Myometrial cell (primary cell): ENCODE measurements around the genes SLC9A9 and TM4SF1.

DNA sequence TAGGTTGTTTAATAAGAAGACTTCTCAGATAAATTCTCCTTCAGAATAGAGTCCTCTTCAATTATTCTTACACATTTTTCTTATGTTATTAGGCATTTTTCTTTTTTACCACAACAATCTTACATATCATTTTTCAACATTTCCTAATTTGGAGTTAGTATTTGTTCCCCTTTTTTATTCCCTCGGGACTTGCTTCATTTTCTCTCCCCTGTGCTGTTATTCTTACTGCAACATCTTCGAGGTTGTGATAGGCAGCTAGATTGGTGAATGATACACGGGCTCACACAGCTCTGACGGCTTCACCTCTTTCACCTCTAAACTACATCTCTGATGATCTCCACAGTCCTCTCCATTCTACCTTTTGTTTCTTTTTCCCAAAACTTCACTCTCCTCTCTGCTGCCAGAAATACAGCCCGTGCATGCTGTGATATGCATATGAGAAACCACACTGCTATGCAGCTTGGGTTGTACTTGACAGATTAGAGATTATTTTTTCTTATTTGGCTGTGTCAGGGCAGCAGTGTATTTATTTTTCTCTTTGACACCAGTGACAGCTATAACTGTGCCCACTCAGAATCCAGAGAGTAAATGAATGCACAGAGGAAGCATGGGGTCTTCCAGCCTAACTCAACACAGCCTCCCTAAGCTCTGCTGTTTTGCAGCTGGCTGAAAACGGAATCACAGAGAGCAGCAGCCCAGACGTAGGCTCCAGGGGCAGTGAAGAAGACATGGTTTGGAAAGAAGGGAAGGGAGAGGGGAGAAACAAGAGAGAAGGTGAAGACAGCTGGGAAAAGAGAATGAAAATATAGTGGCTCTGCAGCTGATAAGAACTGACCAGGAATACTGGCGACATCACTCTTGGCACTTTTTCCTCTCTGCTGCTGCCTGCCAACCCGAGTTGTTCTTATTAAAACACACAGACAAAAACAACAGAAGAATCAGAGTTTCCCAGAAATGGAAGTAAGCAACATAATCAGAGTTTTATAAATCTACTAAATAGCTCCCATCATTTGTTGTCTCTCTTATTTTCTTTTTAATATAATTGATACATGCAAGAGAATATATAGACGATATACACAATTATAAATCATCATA lies 61.7 kb downstream of the SLC9A9 start:
- RAMPAGE, long total RNA, result no peak

DNA sequence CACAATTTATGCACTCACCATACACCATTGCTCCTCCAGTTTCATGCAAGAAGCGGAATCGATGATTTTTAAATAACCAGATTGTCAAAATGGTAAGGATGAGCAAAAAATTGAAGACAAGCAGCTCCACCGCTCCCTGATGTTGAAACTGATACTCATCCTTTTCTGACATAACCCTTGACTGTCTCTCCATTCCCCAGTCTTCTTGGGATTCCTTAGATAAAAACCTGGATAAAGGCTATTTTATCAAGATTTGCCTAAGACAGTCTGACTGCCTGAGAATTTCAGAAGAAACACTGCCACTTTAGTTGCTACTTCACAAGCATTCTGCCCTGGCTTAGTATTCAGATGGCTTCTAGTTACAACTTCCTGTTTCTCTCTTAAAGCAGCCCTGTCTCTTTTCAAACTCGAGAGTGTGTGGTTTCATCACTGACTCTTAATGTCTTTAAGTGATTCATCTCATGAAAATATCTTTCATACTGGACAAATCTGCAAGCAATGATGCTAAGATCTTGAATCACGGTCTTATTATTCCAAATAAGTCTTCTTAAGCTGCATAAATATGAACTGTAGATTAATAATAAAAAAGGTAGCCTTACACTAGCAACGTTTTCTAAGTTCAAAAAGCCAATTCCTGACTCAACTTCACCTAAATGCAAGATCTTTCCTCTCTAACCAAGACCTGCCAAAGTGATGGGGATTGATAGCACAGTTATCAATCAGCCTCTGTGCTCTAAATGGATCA lies at the start of gene SLC9A9:
Gene SLC9A9, minus strand, starts transcription at position 339 of the 745 bp plus-strand sequence.
- RAMPAGE, long total RNA, result start-site peak on the minus strand centred at position 345 of the sequence, 24 bp wide, 22 and 16 reads in 2 replicates

DNA sequence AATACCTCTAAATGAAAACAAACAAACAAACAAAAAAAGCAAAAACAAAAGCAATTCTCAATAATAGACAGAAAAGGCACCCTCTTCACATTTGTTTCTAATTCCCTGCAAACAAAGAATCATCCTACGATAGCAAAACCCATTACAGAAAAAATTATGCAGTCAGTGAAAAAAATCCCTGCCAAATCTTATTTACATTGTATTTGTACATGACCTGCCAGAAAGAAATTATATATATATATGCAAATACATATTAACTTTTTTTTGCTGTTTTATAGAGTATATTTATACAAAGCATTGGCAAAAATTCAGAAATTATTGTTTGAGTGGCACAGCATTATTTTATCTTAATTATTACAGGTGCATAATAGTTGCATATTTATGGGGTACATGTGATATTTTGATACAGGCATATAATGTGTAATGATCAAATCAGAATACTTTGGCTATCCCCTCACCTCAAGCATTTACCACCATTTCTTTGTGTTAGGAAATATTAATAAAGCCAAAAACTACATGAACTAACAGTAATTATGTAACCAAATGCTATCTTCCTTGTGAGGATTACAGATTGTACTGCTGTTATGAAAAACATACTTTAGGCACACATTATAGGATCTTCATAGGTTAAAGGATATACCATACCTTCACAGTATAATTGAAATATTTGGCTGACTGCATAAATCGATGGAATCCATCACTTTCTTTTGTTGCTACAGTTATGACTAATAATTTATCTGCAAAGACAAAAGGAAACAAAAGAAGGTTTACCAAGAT lies 37.3 kb downstream of the PLOD2 start:
- RAMPAGE, long total RNA, result no peak

DNA sequence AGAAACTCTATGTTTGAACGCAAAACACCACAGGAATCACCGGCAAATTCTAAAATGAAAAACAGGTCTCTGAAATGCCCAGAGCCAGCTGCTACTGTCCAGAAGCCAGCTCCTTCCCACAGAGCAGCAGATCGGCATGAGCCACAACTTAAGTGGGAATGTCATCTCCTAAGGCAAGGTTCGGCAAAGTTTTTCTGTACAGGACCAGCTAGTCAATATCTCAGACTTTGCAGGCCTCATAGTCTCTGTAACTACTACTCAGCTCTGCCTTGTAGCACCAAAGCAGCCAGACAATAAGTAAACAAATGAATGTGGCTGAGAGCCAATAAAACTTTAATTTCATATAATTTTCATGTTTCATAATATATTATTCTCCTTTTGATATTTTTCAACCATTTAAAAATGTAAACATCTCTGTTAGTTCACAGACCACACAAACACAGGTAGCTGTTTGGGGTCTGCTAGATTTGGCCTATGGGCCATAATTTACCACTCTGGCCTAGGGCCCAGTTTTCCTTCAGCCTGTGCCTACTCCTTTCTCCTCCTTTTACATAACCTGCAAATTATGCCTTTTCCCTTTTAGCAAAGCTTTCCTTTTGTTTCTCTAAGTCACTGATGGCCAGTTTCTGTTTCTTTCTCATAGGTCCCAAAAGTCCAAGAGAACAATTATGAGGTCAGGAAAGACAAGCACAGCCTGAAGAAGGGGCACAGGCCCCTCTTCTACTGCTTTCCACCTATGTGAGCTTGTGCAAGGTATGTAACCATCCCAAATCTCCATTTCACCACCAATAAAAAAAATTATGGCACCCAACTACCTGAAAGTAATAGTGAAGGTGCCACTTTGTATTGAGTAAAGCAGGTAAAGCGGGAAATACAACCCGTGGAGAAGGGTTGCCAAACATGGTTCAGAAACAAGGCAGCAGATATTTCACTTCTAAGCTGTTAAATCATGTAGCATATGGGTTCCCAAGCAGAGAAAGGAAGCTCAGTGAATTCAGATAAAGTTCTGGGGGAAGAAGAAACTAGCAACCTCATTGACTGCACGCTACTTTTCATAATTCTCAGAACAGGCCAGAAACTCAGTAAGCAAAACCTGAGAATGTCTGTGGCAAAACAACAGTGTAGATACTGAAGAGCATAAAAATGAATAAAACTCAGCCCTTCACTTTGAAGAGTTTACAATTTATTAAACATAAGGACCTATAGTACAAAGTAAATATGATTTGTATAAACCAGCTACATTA lies 4.4 kb downstream of the PLOD2 start:
- RAMPAGE, long total RNA, result no peak

DNA sequence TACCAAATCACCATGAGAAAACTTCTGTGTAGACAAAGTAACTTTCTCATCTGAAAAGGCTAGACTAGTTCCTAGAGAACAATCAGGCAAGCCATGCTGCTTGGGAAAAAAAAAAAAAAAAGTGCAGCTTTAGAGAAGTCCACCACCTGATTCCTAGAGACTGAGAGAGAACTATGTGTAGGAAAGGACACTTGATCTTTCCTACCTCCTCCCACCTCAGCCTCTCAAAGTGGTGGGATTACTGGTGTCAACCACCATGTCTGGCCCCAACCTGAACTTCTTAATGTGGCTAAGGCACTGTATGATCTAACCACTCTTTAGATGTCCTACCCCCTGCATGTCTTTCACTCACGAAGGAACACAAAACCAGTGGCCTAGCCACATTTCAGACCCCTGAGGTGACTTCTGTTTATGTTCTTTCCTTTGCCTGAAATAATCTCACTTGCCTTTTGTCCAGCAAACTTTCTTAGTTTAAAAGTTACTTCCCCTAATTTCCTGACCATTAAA lies 34.3 kb downstream of the PLSCR1 start:
- RAMPAGE, long total RNA, result no peak

DNA sequence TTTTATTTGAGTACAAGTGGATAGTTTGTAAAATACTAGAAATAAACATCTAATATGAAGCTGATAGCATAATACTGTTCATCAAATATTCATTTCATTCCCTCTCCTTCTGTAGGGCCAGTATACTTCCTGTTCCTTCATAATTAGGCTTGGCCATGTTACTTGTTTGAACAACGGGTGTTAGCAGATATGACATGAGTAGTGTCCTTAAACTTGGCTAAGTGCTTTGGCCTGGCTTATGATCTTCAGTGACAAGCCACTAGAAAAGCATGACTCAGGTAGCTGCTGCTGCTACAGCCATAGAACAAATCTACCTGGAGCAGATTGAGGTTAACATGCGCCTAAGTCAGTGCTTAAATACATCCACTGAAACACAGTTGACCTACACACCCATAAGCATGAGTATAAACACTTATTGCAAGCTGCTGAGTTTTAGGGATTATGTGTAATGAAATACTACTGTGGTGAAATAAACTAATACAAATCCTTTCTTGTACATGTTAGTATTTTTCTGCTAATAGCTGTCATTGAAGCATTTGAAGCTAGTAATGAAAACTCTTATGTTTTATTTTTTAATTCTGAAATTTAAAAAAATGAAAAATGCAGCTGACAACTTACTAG lies 26.3 kb downstream of the PLSCR1 start:
- RAMPAGE, long total RNA, result no peak

- RAMPAGE, long total RNA, result no peak
Observed at GRCh38 chr3:146543363-146544100, 875 bp downstream of the PLSCR1 start.

GRCh38 chr3:147394289-147395261 lies 11.8 kb downstream of the ZIC4 start:
- RAMPAGE, long total RNA, result no peak

DNA sequence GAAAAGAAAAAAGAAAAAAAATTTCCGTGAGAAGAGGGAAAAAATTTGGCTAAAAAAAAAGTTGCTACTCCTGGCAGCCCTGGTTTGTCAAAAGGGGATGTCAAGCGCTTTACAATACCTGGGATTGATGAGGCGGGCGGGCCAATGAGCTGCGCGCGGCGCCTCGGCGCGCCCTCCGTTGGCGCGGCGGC lies 201 bp upstream of the ZIC1 start:
- RAMPAGE, long total RNA, result no peak

DNA sequence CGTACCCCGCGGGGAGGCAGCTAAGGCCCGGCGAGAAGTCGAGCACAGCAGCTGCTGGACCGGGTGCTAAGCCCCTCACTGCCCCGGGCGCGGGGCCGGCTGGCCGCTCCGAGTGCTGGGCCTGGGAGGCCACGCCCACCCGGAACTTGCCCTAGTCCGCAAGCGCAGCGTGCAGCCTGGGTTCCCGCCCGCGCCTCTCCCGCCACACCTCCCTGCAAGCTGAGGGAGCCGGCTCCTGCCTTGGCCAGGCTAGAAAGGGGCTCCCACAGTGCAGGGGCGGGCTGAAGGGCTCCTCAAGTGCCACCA lies 417.0 kb upstream of the AGTR1 start:
- RAMPAGE, long total RNA, result no peak

DNA sequence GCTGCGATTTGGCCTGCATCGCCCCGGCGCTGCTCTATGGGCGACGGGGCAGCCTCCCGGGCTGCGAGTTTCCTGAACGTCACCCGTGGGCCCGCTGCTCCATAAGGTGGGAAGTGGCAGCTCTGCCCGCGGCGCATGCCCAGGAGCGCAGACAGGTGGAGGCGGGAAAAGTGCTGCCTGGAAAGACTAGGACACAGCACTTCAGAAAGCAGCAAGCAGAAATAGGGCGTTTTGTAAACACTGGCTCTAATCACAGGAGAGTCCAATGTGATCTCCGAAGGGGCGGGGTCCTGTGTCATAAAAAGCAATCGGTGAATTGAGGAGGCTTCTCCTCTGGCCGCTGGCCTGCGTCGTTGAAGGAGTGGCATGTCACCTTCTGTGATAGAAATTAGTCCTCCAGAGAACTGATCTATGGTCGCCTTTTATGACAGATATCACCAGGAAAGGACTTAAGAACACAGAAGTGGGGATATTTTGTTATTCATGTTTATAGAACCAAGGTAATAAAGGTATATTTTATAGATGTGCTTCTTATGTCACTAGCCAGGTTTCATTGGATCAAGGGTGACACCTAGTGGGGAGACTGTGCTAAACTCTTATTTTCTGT lies 44.3 kb upstream of the GYG1 start:
- RAMPAGE, long total RNA, result no peak

DNA sequence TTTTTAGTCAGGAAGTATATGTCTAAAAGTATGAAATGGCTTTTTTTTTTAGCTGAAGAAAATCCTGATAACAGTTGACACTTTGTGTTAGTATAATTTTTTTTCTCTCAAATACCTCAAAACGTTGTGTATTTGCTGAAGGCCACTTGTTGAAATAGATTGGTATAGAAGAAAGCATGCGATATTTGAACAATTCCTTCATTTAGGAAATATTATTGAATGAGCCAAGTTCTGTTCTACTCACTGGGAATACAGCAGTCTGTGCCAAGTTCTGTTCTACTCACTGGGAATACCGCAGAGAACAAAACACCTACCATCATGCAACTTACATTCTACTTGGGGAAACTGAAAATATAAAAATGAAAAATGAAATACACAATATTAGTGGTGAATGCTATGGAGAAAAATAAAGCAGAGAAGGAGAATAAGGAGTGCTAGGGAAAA lies 1.3 kb upstream of the CP start:
- RAMPAGE, long total RNA, result no peak

DNA sequence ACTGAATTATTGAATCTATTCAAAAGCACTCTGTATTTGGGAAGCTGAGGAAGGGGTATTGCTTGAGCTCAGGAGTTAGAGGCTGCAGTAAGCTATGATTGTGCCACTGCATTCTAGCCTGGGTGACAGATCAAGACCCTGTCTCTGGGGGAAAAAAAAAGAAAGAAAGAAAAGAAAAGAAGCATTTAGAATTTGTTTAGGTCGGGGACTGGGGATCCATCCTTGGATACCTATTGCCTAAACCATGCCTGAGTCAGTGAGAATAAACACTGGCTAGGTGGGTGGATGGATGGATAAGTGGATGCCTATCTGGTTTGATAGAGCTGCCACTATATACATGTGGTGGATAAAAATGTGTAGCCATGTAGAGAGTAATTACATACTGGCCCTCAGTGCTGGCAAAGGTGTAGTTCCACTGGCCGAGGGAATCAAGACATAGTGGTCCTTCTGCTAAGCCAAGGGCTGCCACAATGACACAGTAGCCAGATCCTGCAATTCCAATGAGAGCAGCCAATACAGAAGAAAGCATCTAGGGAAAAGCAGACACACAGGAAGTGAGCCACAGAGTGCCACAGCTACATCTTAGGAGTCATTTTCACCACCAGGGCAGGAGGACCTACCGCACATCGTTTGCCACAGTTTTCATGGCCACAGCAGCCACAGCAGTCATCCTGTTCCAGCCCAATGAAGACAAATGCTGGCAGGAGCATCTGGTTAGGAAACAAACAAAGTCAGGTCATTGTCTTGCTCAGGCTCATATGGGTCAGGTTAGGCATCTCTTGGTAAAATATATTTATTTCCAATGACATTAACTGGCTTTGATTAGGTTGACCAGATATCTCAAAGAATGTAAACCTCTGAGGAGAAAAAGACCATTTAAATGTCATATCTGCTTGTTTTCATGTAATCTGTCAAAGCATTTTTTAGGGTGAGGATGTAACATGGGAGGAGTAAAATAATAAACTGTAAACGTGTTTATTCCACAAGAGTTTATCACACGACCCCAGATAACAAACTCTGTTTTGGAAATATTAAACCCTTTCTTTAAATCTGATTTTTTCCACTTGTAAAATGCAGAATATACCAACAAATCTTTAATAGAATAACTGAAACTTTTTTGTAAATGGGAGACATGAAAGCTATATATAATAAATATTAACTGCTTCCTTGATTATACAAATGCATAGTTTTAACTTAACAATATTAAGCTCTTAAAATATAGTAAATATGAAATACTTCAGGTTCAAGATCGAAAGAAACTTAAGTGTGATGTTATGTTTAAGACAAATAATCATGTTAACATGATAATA lies 1.9 kb downstream of the TM4SF1 start:
- RAMPAGE, long total RNA, result no peak

DNA sequence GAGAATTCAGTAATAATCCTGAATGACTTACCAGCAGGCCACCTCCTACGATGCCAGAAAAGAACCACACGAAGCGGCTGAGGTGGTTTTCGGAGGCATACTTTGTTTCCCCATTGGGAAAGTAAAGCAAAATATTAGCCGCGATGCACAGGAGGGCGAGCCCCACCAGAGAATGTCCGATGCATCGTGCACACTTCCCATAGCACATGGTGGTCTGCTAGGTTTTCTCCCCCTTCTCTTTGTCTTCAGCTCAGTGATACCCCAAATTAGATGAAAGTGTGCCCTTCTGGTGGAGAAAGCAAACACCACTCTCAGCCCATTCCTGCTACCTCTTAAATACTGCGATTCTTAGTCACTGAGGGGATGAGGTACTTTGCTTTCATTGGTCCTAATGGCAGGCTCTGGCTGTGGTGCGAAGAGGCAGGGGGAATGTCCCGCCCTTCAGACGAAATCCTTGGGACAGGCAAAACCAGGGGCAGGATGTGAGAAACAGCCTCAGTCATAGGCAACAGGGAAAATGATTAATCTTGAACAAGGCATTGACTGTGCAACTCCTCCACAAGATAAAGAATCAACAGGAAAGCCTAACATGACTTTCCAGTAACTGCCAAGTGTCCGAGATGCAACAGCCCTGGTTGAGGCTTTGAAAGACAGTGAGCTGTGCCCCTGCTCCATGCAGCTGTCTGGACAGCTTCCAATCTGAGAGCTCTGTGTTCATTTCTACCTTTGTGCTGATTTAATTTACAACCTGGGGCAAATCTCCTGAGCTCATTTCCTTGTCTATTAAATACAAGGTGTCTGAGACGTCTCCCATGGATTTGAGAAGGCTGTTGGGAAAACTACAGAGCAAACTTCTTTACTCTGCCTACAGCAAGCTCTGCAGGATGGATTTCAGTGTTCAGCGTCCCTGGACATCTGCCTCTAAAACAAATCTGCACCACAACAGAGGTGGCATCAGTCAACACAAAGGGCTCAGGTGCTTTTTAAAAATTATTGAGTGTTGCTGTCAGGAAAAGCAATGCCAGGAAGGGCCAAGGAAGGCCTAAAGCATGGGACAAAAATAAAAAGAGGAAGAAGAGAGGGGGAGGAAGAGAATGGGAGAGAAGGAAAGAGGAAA lies at the start of gene TM4SF1:
Gene TM4SF1, minus strand, starts transcription at position 310 of the 1,117 bp plus-strand sequence.
- RAMPAGE, long total RNA, result start-site peak on the minus strand centred at position 323 of the sequence, 64 bp wide, 1,679 and 2,273 reads in 2 replicates

GRCh38 chr3:149642967-149643618 lies 14.7 kb downstream of the WWTR1 start:
- RAMPAGE, long total RNA, result no peak

GRCh38 chr3:149701937-149702361 lies 44.1 kb upstream of the WWTR1 start:
- RAMPAGE, long total RNA, result no peak

DNA sequence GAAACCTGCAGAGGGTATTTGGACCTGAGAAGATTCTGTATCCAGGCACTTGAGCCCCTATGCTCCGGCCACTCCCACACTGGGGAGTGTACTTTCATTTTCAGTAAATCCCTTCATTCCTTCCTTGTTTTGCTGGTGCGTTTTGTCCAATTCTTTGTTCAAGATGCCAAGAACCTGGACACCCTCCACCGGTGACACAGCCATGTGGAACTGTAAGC lies 68.3 kb upstream of the PFN2 start:
- RAMPAGE, long total RNA, result no peak

- RAMPAGE, long total RNA, result no peak
Observed at GRCh38 chr3:150314441-150315261, 93.4 kb upstream of the TSC22D2 start.

GRCh38 chr3:150458655-150459324 lies 50.7 kb downstream of the TSC22D2 start:
- RAMPAGE, long total RNA, result no peak

DNA sequence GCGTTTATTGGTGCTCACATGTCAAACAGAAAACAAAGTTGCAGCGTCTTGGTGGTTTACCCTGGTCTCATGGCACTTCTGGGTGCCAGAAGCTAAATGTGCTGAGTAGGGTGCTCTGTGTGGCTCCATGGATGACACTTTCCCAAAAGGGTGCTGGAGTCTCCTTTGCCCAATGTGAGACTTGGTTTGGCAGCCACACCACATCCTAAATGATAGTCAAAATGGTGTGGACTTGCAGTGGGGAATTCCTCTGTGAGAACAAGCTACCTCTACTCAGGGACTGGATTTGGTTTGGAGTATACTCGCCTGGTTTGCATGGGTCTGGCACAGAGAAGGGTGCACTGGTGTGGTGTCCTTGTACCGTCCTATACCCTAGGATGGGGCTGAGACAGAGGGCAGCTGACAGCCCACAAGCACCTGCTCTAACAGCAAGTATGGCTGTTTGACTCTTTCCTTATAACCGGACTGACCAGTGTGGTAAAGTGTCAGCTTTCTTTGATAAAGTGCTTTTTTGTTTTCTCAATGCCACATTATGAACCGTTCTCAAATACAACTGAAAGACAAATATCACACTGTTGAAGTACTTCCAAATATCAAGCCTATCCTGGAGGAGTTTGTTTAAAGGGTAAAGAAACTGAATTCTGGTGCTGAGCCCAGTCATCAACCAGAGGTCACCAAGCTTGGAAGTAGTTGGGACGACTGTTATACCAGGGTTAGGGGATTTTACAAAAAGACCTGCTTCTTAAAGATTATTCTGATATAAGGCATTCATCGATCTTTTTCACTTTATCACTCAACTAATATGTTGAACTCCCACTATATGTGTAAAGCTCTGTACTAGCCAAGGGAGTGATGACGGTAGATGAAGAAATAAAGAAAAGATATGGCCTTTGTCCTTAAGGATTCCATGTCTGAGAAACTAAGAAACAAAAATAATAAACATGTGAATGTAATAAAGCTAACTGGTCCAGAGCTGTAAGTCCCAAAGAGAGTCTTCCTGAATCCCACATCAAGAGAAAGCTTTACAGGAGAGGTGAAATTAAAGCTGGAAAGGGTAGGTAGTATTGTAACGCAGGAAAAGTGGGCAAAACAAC lies 7.3 kb downstream of the SERP1 start:
- RAMPAGE, long total RNA, result no peak